Measurements from ENCODE around the genes SESN1 and CEP57L1.

- RAMPAGE, long total RNA = no peak
- RRBS = no CpG with 5 or more reads among the region's 5 CpGs
PRO-cap:
- standard = no peak
- CoPRO, capped RNA only, 2 experiments = no peak in any of the 2 experiments
- CoPRO, capped and uncapped RNA, 2 experiments = no peak in any of the 2 experiments
- CoPRO, uncapped RNA only, 2 experiments = no peak in any of the 2 experiments
CAGE:
- cytosol, long polyA plus RNA = no peak
- long polyA plus RNA = no peak
- nucleolus, long total RNA = no peak
- nucleus, long polyA plus RNA = no peak
Measured at GRCh38 chr6:107665329-107665805, 158.7 kb downstream of the SCML4 start.

GRCh38 chr6:107823051-107823634 is 970 bp downstream of the SCML4 start:
- RAMPAGE, long total RNA = no peak
- RRBS = no CpG with 5 or more reads among the region's 8 CpGs
PRO-cap:
- standard = no peak
- CoPRO, capped RNA only, 2 experiments = no peak in any of the 2 experiments
- CoPRO, capped and uncapped RNA, 2 experiments = no peak in any of the 2 experiments
- CoPRO, uncapped RNA only, 2 experiments = no peak in any of the 2 experiments
CAGE:
- cytosol, long polyA plus RNA = no peak
- long polyA plus RNA = no peak
- nucleolus, long total RNA = no peak
- nucleus, long polyA plus RNA = no peak

DNA sequence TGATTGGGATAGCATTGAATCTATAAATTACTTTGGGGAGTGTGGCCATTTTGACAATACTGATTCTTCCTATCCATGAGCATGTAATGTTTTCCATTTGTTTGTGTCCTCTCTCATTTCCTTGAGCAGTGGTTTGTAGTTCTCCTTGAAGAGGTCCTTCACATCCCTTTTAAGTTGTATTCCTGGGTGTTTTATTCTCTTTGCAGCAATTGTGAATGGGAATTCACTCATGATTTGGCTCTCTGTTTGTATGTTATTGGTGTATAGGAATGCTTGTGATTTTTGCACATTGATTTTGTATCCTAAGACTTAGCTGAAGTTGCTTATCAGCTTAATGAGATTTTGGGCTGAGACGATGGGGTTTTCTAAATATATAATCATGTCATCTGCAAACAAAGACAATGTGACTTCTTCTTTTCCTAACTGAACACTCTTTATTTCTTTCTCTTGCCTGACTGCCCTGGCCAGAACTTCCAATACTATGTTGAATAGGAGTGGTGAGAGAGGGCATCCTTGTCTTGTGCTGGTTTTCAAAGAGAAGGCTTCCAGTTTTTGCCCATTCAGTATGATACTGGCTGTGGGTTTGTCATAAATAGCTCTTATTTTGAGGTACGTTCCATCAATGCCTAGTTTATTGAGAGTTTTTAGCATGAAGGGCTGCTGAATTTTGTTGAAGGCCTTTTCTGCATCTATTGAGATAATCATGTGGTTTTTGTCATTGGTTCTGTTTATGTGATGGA is 64.2 kb upstream of the SCML4 start:
- RAMPAGE, long total RNA = no peak
- RRBS = no CpG with 5 or more reads among the region's 2 CpGs
PRO-cap:
- standard = no peak
- CoPRO, capped RNA only, 2 experiments = no peak in any of the 2 experiments
- CoPRO, capped and uncapped RNA, 2 experiments = no peak in any of the 2 experiments
- CoPRO, uncapped RNA only, 2 experiments = no peak in any of the 2 experiments
CAGE:
- cytosol, long polyA plus RNA = no peak
- long polyA plus RNA = no peak
- nucleolus, long total RNA = no peak
- nucleus, long polyA plus RNA = no peak

DNA sequence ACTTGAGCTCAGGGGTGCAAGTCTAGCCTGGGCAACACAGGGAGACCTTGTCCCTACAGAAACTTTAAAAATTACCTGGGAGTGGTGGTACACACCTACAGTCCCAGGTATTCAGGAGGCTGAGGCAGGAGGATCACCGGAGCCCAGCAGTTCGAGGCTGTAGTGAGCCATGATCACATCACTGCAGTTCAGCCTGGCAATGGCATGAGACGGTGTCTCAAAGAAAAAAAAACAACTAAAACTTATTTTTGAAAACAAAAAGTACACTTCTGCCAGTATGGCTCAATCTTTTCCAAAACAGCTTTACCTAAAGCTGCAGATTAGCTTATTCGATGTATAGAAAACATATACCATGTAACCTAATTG is 19.0 kb downstream of the SEC63 start:
- RAMPAGE, long total RNA = no peak
- RRBS = no CpG with 5 or more reads among the region's 4 CpGs
PRO-cap:
- standard = no peak
- CoPRO, capped RNA only, 2 experiments = no peak in any of the 2 experiments
- CoPRO, capped and uncapped RNA, 2 experiments = no peak in any of the 2 experiments
- CoPRO, uncapped RNA only, 2 experiments = no peak in any of the 2 experiments
CAGE:
- cytosol, long polyA plus RNA = no peak
- long polyA plus RNA = no peak
- nucleolus, long total RNA = no peak
- nucleus, long polyA plus RNA = no peak

DNA sequence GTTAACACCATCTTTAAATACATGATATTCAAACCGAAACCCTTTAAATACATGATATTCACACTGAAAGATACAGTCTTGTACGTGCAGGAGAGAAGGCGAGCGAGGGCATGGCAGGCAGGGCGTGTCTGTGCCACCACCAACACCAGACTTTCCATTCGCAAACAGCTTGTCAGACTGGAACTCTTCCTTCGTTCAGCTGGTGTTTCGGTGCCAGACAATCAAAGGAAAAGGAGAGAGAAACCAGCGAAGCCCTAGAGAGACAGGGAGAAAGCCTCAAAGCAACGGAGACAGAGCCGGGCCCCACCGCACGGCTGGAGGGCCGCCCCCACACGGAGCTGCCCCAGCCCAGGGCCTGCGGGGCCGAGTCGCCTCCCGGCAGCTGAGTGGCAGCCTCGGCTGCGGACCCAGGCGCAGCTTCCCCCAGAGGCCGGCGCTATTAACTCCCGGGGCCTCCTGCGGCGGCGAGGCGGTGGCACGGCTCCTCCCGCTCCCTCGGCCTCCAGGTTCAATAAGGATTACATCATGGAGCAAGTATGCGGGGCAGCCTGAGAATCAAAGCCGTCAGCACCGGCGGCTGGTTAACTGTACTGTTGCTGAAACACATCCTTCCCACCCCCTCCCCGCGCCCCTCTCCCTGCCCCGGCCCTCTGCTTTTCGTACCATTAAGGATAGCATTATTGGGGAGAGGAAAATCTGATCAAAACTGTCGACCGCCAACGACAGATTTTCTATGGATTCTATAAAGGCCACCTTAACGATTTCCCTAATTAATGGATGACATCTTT is 32.1 kb upstream of the NR2E1 start:
- RAMPAGE, long total RNA = no peak
- RRBS = 7% methylated on average over 17 of the region's 44 CpGs
PRO-cap:
- standard = no peak
- CoPRO, capped RNA only, 2 experiments = no peak in any of the 2 experiments
- CoPRO, capped and uncapped RNA, 2 experiments = no peak in any of the 2 experiments
- CoPRO, uncapped RNA only, 2 experiments = no peak in any of the 2 experiments
CAGE:
- cytosol, long polyA plus RNA = no peak
- long polyA plus RNA = no peak
- nucleolus, long total RNA = no peak
- nucleus, long polyA plus RNA = no peak

DNA sequence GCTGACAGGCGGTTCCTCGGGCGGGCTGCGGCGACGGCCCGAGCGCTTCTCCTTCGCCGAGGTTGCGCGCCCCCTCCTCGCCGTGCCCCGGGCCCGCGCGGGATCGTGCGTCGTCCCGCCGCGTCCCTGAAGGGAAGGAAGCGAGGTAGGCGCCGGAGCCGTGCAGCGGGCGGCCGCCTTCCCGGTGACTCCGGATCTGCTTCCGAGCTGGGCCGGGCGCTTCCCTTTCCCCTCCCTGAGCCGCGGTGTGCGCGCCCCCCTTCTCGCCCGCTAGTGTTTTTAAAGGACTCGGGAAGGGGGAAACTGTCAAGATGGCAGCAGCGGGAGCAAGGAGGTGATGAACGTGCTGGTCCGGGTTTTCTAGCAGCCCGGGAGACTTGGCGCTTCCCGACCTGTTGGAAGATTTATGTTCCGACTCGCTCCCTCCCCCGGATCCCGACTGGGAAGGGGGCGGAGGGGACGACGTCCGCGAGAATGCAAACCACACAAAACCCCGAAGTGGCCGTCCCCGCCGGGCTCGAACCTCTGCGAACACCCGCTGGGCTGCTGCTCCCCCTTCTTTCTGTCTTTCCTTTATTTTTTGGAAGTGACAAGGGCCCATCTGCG is 743 bp upstream of the FOXO3 start:
- RAMPAGE, long total RNA = no peak
- RRBS = 1% methylated on average over 27 of the region's 66 CpGs
PRO-cap:
- standard = bidirectional peak, plus-strand start at position 287 of the sequence, minus-strand start at position 134 of the sequence
- CoPRO, capped RNA only, 2 experiments = no peak in any of the 2 experiments
- CoPRO, capped and uncapped RNA, 2 experiments = no peak in any of the 2 experiments
- CoPRO, uncapped RNA only, 2 experiments = no peak in any of the 2 experiments
CAGE:
- cytosol, long polyA plus RNA = no peak
- long polyA plus RNA = start-site peak on the plus strand centred at position 194 of the sequence, 642 bp wide, 29 and 90 reads in 2 replicates
- nucleolus, long total RNA = no peak
- nucleus, long polyA plus RNA = no peak

GRCh38 chr6:108620820-108621694 is 60.3 kb downstream of the FOXO3 start:
- RAMPAGE, long total RNA = no peak
- RRBS = no CpG with 5 or more reads among the region's 7 CpGs
PRO-cap:
- standard = no peak
- CoPRO, capped RNA only, 2 experiments = no peak in any of the 2 experiments
- CoPRO, capped and uncapped RNA, 2 experiments = no peak in any of the 2 experiments
- CoPRO, uncapped RNA only, 2 experiments = no peak in any of the 2 experiments
CAGE:
- cytosol, long polyA plus RNA = no peak
- long polyA plus RNA = no peak
- nucleolus, long total RNA = no peak
- nucleus, long polyA plus RNA = no peak

GRCh38 chr6:108639785-108640312 is 79.1 kb downstream of the FOXO3 start:
- RAMPAGE, long total RNA = no peak
- RRBS = no CpG with 5 or more reads among the region's 3 CpGs
PRO-cap:
- standard = no peak
- CoPRO, capped RNA only, 2 experiments = no peak in any of the 2 experiments
- CoPRO, capped and uncapped RNA, 2 experiments = no peak in any of the 2 experiments
- CoPRO, uncapped RNA only, 2 experiments = no peak in any of the 2 experiments
CAGE:
- cytosol, long polyA plus RNA = no peak
- long polyA plus RNA = no peak
- nucleolus, long total RNA = no peak
- nucleus, long polyA plus RNA = no peak

DNA sequence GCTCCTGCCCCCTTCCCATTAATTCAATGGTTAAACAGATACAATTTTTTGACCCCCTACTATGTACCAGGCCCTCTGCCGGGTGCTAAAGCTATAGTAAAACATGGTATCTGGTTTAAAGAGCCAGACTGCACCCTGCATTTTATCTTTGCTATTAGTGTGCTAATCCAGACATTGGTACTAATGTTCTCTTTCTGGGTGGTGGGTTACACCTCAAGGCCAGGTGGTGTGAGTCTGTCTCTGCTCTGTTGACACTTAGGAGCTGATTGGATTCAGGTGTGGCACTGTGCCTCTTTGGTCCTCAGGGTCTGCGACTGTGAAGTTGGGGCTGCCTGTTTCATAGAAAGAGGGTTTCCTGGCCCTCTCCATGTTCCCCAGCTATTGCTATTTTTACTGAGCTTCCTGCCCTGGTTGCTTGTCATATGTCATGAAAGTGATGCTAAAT is 92.5 kb downstream of the FOXO3 start:
- RAMPAGE, long total RNA = no peak
- RRBS = no CpG with 5 or more reads among the region's 2 CpGs
PRO-cap:
- standard = no peak
- CoPRO, capped RNA only, 2 experiments = no peak in any of the 2 experiments
- CoPRO, capped and uncapped RNA, 2 experiments = no peak in any of the 2 experiments
- CoPRO, uncapped RNA only, 2 experiments = no peak in any of the 2 experiments
CAGE:
- cytosol, long polyA plus RNA = no peak
- long polyA plus RNA = no peak
- nucleolus, long total RNA = no peak
- nucleus, long polyA plus RNA = no peak

GRCh38 chr6:108841044-108841513 is 7.1 kb upstream of the ARMC2 start:
- RAMPAGE, long total RNA = no peak
- RRBS = no CpG with 5 or more reads among the region's 4 CpGs
PRO-cap:
- standard = no peak
- CoPRO, capped RNA only, 2 experiments = no peak in any of the 2 experiments
- CoPRO, capped and uncapped RNA, 2 experiments = no peak in any of the 2 experiments
- CoPRO, uncapped RNA only, 2 experiments = no peak in any of the 2 experiments
CAGE:
- cytosol, long polyA plus RNA = no peak
- long polyA plus RNA = no peak
- nucleolus, long total RNA = no peak
- nucleus, long polyA plus RNA = no peak

DNA sequence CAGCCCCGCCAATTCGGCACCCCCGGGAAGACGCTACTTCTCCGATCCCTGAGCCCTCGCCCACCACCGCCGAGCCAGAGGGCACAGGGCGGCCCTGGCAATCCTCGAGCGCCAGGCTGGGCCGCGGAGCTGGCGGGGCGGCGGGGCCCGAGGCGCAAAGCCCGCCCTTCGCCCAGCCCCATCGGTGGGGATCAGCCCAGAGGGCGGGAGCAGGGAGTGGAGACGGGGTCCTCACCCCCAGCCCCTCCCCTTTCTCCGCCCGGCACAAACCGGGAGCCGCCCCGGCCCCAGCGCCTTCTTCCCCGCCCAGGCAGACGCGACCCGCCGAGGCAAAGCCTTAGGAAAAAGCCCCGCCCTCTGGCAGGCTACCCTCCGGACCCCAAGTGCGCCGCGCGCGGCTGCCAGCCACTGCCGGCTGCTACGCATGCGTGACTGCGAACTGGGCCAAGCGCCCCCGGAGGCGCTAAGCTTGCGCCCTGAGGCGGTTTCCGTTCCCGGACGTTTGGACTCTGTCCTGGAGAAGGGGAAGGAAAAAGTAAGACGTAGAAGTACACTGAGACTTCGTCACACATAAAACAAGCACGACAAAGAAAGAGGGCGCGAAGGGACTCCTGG is at the start of gene SESN1:
TSS of gene SESN1 (minus strand) at position 130 of the 615 bp plus-strand sequence.
- RAMPAGE, long total RNA = no peak
- RRBS = 3% methylated on average over 17 of the region's 58 CpGs
PRO-cap:
- standard = bidirectional peak, plus-strand start at position 429 of the sequence, minus-strand start at position 422 of the sequence
- CoPRO, capped RNA only, 2 experiments = peak in 2 of 2 experiments; most common plus-strand start position 447 of the sequence (in 2); most common minus-strand start position 422 of the sequence (in 2)
- CoPRO, capped and uncapped RNA, 2 experiments = peak in 2 of 2 experiments; most common plus-strand start position 447 of the sequence (in 2); most common minus-strand start position 131 of the sequence (in 1)
- CoPRO, uncapped RNA only, 2 experiments = no peak in any of the 2 experiments
CAGE:
- cytosol, long polyA plus RNA = no peak
- long polyA plus RNA = no peak
- nucleolus, long total RNA = no peak
- nucleus, long polyA plus RNA = no peak

- RAMPAGE, long total RNA = start-site peak on the plus strand at chr6:109095495-109095544, 717 and 733 reads in 2 replicates
- RRBS = no CpG with 5 or more reads among the region's 35 CpGs
PRO-cap:
- standard = bidirectional peak, plus-strand start at chr6:109095510, minus-strand start at chr6:109095404
- CoPRO, capped RNA only, 2 experiments = peak in 2 of 2 experiments; most common plus-strand start chr6:109095495 (in 1); most common minus-strand start chr6:109095404 (in 2)
- CoPRO, capped and uncapped RNA, 2 experiments = no peak in any of the 2 experiments
- CoPRO, uncapped RNA only, 2 experiments = peak in 1 of 2 experiments; most common plus-strand start chr6:109095561 (in 1); most common minus-strand start chr6:109095386 (in 1)
CAGE:
- cytosol, long polyA plus RNA = start-site peak on the plus strand at chr6:109095494-109095517, 323 and 122 reads in 2 replicates
- long polyA plus RNA = start-site peak on the plus strand at chr6:109095505-109095517, 201 and 164 reads in 2 replicates
- nucleolus, long total RNA = no peak
- nucleus, long polyA plus RNA = start-site peak on the plus strand at chr6:109095502-109095510, 195 and 188 reads in 2 replicates
Measured at GRCh38 chr6:109095332-109096212, at the start of gene CEP57L1. TSS of gene CEP57L1 (plus strand) at chr6:109095507.

DNA sequence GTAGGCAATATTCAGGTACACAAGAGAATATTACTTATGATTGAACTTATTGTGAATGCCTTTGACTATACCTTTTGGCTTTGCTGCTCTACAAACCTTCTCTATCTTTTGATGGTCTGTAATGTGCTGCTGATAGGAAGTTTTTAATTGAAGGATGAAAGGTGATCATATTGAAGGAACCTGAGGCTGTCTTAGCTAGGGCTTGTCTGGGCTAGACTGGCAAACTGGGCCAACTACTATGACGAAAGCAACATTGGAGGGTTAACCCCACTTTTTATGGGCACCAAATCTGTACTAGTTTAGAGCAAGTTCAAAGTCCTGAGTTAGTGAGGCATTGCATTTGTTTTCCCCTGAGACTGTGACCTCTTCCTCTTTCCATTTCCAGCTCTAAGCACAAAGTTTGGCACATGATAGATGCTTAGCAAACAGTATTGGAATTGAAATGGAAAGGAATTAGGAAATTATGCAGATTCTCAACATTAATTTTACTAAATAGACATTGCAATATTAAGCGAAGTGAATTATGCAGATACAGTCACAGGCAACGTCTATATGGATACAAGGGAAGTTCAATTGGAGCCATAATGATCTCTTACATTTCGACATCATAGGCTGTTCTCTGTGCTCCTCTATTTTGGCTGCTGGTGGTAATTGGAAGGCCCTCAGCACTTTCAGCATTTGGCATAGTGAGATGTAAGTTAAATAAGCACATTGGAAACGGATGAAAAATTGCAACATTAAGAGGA is 22.1 kb downstream of the CEP57L1 start:
- RAMPAGE, long total RNA = no peak
- RRBS = no CpG with 5 or more reads among the region's 5 CpGs
PRO-cap:
- standard = no peak
- CoPRO, capped RNA only, 2 experiments = no peak in any of the 2 experiments
- CoPRO, capped and uncapped RNA, 2 experiments = no peak in any of the 2 experiments
- CoPRO, uncapped RNA only, 2 experiments = no peak in any of the 2 experiments
CAGE:
- cytosol, long polyA plus RNA = no peak
- long polyA plus RNA = no peak
- nucleolus, long total RNA = no peak
- nucleus, long polyA plus RNA = no peak

GRCh38 chr6:109237523-109237992 is 142.3 kb downstream of the CEP57L1 start:
- RAMPAGE, long total RNA = no peak
- RRBS = 68% methylated on average over 2 of the region's 6 CpGs
PRO-cap:
- standard = no peak
- CoPRO, capped RNA only, 2 experiments = no peak in any of the 2 experiments
- CoPRO, capped and uncapped RNA, 2 experiments = no peak in any of the 2 experiments
- CoPRO, uncapped RNA only, 2 experiments = no peak in any of the 2 experiments
CAGE:
- cytosol, long polyA plus RNA = no peak
- long polyA plus RNA = no peak
- nucleolus, long total RNA = no peak
- nucleus, long polyA plus RNA = no peak

DNA sequence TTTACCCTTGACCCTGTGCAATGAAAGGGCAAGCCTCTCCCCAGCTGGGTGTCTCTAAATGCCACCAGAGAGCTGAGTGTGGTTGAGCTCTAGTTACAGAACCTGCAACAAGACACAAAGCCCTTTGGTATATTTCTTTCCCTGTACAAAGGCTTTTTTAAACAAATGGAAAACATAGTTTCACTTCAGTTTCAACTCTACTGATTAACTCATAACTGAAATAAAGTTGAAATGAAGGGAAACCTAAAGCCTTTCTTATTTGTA is 65.2 kb downstream of the CD164 start:
- RAMPAGE, long total RNA = no peak
PRO-cap:
- standard = no peak
- CoPRO, capped RNA only, 2 experiments = no peak in any of the 2 experiments
- CoPRO, capped and uncapped RNA, 2 experiments = no peak in any of the 2 experiments
- CoPRO, uncapped RNA only, 2 experiments = no peak in any of the 2 experiments
CAGE:
- cytosol, long polyA plus RNA = no peak
- long polyA plus RNA = no peak
- nucleolus, long total RNA = no peak
- nucleus, long polyA plus RNA = no peak

GRCh38 chr6:109367271-109367842 is 14.9 kb downstream of the CD164 start:
- RAMPAGE, long total RNA = no peak
- RRBS = no CpG with 5 or more reads among the region's 3 CpGs
PRO-cap:
- standard = no peak
- CoPRO, capped RNA only, 2 experiments = no peak in any of the 2 experiments
- CoPRO, capped and uncapped RNA, 2 experiments = no peak in any of the 2 experiments
- CoPRO, uncapped RNA only, 2 experiments = peak in 2 of 2 experiments; most common minus-strand start chr6:109367516 (in 1)
CAGE:
- cytosol, long polyA plus RNA = no peak
- long polyA plus RNA = no peak
- nucleolus, long total RNA = no peak
- nucleus, long polyA plus RNA = no peak

GRCh38 chr6:109381590-109382010 is 667 bp downstream of the CD164 start:
- RAMPAGE, long total RNA = no peak
- RRBS = 2% methylated on average over 7 of the region's 30 CpGs
PRO-cap:
- standard = bidirectional peak, plus-strand start at chr6:109381785, minus-strand start at chr6:109381737
- CoPRO, capped RNA only, 2 experiments = no peak in any of the 2 experiments
- CoPRO, capped and uncapped RNA, 2 experiments = no peak in any of the 2 experiments
- CoPRO, uncapped RNA only, 2 experiments = peak in 2 of 2 experiments; most common plus-strand start chr6:109381678 (in 1); most common minus-strand start chr6:109381657 (in 1)
CAGE:
- cytosol, long polyA plus RNA = no peak
- long polyA plus RNA = no peak
- nucleolus, long total RNA = no peak
- nucleus, long polyA plus RNA = no peak

- RAMPAGE, long total RNA = no peak
- RRBS = no CpG with 5 or more reads among the region's 9 CpGs
PRO-cap:
- standard = no peak
- CoPRO, capped RNA only, 2 experiments = no peak in any of the 2 experiments
- CoPRO, capped and uncapped RNA, 2 experiments = no peak in any of the 2 experiments
- CoPRO, uncapped RNA only, 2 experiments = no peak in any of the 2 experiments
CAGE:
- cytosol, long polyA plus RNA = no peak
- long polyA plus RNA = no peak
- nucleolus, long total RNA = no peak
- nucleus, long polyA plus RNA = no peak
Measured at GRCh38 chr6:109384036-109384346, 1.7 kb upstream of the CD164 start.

GRCh38 chr6:109384347-109385057 is 2.2 kb upstream of the CD164 start:
- RAMPAGE, long total RNA = no peak
- RRBS = no CpG with 5 or more reads among the region's 9 CpGs
PRO-cap:
- standard = no peak
- CoPRO, capped RNA only, 2 experiments = no peak in any of the 2 experiments
- CoPRO, capped and uncapped RNA, 2 experiments = no peak in any of the 2 experiments
- CoPRO, uncapped RNA only, 2 experiments = peak in 1 of 2 experiments; most common plus-strand start chr6:109384761 (in 1)
CAGE:
- cytosol, long polyA plus RNA = no peak
- long polyA plus RNA = no peak
- nucleolus, long total RNA = no peak
- nucleus, long polyA plus RNA = no peak